OCI-LY7 (cell line): ENCODE data around the genes CYTH4 and CARD10.

GRCh38 chr22:36330005-36330323 lies 57.8 kb downstream of the MYH9 start:
- PRO-cap, result no peak
- RAMPAGE, long total RNA, result no peak

GRCh38 chr22:36337274-36337939 lies 50.4 kb downstream of the MYH9 start:
- PRO-cap, result no peak
- RAMPAGE, long total RNA, result no peak

GRCh38 chr22:36350690-36351607 lies 36.8 kb downstream of the MYH9 start:
- PRO-cap, result no peak
- RAMPAGE, long total RNA, result no peak

- PRO-cap, result no peak
- RAMPAGE, long total RNA, result no peak
Observed at GRCh38 chr22:36351608-36352478, 35.9 kb downstream of the MYH9 start.

DNA sequence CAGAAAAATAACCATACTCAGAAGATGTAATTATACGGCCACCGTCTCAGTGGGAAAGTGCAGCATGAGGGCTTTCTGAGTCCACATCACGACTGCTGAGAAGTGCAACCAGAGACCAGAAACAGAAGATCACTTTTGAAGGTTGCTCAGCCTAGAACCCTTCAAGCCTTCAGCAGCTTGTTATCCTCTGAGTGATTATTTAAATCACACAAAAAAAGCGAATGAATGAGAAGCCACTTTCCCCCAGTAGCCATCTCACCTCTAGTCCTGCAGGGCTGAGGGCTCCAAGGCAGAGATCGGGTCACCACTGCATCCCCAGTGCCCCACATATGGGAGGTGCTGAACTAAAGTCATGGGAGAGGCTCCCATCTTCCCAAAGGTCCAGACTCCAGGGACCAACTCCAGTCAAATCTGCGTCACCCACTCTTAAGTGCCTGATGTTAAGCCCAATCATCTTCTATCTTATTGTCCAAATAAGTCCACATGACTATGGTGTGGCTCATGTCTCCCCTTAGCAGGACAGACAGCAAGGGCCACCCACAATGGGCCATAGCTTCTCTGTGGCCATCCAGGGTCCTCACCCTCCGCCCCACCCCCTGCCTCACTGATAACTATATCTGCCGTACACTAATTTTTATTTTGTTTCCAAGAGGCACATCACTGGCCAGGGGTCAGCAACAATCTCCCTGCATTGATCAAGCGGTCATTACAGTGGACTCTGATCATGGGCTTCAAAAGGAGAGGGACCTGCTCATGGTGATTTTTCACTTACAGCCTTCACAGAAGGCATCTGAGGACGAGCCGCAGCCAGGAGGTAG lies 23.6 kb downstream of the MYH9 start:
- PRO-cap, result no peak
- RAMPAGE, long total RNA, result no peak

GRCh38 chr22:36366157-36367056 lies 21.4 kb downstream of the MYH9 start:
- PRO-cap, result no peak
- RAMPAGE, long total RNA, result no peak

GRCh38 chr22:36442504-36442820 lies 39.0 kb downstream of the TXN2 start:
- PRO-cap, result no peak
- RAMPAGE, long total RNA, result no peak

DNA sequence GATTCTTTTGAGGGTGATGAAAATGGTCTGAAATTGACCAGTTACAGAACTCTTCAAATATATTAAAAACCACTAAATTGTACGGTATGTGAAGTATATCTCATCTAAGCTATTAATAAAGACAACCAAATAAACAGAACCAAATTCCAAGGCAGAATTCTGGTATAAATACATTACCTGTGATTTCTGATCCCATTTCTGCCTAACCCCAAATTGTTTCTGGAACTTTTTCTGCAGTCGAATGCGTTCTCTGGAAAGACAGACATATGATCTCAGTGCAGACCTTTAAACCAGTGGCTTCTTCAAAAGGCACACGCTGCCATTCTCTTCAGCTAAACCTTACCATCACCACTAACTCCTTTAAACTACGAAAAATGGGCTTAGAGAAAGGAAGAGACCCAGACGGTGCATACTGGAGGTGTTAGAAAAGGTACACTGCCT lies 5.9 kb downstream of the EIF3D start:
- PRO-cap, result no peak
- RAMPAGE, long total RNA, result no peak

GRCh38 chr22:36527927-36528763 lies 821 bp downstream of the EIF3D start:
- PRO-cap, result no peak
- RAMPAGE, long total RNA, result no peak

- PRO-cap, result no peak
- RAMPAGE, long total RNA, result no peak
Observed at GRCh38 chr22:36923446-36924062, 10.1 kb downstream of the CSF2RB start.

- PRO-cap, result no peak
- RAMPAGE, long total RNA, result no peak
Observed at GRCh38 chr22:37032401-37033468, 13.2 kb downstream of the MPST start.

DNA sequence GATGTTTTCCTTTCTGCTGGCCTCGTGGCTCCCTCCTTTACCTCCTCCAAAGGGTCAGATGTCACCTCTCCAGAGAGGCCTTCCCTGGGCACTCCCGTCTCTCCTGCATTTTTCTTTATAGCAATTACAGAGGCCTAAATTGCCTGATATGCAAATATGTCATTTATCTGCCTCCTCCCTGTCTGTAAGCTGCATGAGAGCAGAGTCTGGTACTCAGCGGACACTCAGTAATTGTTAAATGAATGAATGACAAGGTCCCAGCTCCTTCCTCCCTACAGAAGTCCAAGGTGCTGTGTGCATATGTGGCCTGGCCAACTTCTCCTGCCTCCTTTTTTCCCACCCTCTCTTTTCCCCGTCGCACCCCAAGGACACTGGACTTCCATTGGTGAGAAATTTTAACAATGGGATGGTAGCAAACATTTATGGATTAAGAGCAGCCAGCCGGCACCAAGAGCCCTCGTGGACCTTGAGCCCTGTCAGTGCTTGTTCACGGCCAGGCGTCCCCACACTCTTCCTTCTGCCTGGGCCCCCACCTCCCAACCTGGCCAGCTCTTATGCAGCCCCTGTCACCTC lies 1.7 kb downstream of the TMPRSS6 start:
- PRO-cap, result no peak
- RAMPAGE, long total RNA, result no peak

DNA sequence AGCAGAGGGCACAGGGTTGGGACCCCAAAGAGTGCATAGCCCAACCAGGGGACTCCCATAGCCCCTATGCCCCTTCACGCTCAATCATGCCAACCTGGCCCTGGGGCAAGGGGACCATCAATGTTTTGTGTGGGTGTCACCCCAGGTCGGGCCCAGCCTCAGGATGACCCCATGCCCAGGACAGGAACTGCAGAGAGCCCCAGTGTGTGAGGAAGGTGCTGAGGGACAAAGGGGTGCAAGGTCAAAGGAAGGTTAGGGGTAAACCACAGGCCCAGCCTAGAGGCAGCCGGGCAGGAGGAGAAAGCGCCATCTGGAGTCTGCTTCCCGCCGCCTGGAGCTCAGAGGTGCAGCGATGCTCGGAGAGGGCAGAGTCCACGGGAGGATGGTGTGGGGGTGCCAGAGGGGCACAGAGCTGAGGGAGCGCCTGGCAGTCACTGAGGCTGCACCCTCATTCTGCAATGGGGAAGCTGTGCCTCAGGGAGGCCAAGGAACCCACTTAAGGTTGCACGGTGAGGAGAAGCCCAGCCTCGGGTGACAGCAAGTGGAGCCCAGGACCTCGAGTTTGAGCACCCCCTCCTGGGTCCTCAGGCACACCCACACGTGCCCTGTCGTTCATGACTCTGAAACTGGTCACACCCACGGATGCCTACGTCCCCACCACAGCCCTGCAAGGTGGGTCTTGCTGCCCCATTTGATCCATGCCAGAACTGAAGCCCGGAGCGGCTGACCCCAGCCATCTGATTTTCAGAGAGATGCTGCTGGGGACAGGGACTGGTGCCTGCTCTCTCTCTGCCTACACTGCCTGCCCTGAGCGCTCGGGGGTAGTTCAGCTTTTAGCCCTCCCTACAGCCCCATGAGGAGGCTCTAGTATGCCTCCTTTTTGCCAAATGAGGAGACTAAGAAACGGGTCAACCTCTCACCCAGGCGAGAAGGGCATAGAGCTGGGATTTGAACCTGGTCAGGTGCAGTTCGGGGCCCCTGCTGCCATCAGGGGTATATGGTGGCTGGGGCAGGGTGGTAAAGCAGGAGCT lies 1.6 kb downstream of the IL2RB start:
- PRO-cap, result no peak
- RAMPAGE, long total RNA, result no peak

DNA sequence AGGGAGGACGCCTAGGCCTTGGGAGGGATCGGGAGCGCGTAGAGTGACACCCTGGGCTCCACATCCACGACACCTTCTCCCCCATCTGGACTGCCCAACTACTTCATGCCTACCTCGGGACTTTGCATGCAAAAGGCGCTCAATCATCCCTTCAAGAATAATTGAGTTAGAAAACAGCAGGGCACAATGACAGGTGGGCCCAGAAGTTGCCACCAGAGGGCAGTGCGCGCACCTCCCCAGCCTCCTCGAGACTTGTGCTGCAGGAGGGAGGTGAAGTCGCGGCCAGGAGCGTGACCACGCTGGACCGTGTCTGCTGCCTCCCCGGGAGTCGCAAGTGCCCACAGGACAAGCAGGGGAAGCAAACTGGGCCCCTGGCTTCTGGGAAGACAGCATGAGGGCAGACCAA lies 16.8 kb upstream of the IL2RB start:
- PRO-cap, result no peak
- RAMPAGE, long total RNA, result no peak

DNA sequence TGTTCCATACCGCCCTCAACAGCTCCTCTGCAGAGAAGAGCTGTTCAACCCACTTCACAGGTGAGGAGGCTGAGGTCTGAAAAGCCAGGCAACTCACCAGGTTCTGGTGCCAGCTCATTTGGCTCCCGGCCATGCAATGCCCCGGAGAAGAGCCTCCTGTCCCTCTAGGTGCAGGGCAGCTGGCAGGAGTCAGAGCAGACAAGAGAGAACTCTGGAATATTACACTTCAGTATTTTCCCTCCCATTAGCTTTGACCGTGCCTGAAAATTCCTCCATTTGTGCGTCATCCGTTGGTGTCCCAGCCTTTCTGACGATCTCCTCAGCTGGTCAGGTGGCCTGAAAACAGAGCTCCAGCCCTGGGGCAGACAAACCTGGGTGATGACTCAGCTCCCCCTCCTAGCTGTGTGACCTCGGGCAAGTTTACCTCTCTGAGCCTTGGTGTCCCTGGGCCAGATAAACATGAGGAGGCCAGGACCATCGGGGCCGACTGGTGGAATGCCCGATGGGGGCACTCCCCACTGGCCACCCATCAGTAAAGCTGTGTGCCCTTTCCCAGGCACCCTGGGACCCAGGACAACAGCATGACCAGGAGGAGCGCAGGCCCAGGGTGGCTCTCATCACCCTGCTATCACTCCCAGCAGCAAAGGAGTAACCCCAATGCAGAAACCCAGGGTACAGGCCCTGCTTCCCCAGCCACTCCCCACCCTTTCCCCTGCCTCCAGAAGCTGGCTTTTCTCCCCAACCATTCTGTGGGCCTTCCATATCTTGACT lies 9.6 kb upstream of the C1QTNF6 start:
- PRO-cap, result no peak
- RAMPAGE, long total RNA, result no peak

GRCh38 chr22:37234699-37235256 lies 9.3 kb downstream of the RAC2 start:
- PRO-cap, result no peak
- RAMPAGE, long total RNA, result no peak

DNA sequence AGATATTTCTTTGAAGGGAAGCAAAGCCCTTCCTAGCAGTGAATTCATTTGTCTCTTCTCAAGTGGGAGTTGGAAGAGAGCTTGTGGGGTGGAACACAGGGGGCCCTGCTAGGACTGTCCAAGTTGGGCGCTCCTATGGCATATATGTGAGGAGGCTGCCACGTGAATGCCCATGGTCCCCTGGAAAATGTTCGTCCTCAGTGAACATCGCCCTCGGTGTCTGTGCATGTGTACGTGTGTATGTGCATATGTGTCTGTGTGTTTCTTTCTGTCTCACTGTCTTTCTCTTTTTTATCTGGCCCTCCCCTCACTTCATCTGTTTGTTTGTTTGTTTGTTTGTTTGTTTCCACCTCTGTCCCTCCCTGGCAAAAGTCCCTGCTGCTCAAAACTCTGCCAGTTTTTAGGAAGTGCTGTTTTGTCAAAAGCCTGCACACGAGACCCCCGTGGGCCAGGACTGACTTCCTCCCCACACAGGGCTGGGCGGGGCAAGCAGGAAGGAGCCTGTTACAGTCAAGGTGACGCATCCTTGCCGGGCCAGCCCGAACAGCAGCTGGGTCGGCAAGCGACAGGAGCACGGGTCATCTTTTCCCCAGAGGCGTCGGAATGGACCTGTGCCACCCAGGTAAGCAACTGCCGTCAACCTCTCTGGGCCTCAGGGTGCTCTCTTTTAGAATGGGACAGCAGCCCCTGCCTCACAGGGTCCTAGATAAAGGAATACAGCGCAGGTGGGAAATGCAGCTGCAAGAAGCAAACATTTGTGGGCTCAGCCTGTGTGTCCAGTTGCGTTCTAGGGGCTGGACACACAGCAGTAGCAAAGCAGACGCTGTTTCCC lies at the start of gene CYTH4:
Gene CYTH4, plus strand, starts transcription at position 542 of the 832 bp plus-strand sequence.
- PRO-cap, result bidirectional peak, plus-strand start at position 523 of the sequence, minus-strand start at position 456 of the sequence
- RAMPAGE, long total RNA, result start-site peak on the plus strand centred at position 536 of the sequence, 14 bp wide, 68 and 27 reads in 2 replicates

- PRO-cap, result bidirectional peak, plus-strand start at chr22:37378197, minus-strand start at chr22:37378034
- RAMPAGE, long total RNA, result no peak
Observed at GRCh38 chr22:37377900-37378267, 49.4 kb downstream of the ELFN2 start.

DNA sequence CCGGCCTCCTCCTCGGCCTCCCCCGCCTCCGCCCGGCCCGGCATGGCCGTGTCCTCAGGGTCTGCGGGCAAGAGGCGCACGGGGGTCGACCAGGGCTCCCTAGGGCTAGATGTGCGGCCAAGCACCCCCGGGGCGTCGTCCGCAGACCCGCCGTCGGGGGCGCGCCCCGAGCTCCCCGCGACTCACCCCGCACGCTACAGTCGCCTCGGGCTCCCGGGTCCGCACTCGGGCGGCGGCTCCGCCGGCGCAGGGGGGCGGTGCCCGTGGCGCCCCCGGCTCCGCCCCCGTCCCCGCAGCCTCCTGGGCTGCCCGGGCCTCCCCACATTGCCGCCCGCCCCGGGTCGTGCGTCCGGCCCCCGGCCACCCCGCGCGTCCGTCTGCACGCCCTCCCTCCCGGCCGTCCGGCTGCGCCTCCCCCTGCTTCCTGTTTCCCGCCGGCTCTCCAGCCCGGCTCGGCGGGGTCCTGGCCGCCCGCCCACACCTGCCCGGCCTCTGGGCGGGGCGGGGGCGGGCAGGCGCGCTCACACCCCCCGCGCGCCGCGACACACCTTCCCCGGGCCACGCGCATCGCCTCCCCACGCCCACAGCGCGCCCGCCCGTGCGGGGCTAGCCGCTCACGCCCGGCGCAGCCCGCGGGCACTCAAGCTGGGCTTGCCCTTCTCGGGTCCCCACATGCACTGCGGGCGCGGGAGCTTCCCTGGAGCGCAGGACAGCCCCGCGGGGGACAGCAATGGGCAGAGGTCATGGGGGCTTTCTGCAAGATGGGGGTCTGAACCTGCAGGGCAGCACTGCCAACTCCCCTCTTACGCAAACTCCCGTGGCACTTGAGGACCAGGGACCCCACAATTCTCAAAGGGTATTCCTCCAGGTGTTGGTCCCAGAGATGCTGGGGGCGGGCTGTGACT lies at the start of gene CARD10:
Gene CARD10, minus strand, starts transcription at position 259 of the 905 bp plus-strand sequence.
- PRO-cap, result no peak
- RAMPAGE, long total RNA, result no peak

DNA sequence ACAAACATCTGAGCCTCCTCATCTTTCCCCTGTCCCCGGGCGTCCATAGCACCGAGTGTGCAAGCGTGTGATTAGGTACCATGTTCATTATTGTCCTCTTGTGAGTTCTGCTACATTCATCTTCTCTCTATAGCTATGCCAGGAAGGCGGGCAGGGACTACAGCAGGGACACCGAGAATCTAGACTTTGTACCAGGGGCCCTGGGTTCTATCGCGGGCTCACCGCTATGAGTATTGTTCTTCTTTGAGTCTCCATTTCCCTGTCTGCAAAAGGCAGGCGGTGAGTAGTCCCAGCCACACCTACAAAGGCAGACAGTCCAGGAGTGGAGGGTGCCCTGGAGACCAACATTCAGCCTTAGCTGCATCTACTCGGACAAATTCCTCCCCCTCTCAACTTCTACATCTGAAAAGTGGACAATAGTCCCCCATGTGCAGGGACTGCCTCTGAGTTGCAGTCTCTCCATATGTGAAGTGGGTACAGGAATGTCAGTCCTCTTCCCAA lies 2.3 kb upstream of the CARD10 start:
- PRO-cap, result no peak
- RAMPAGE, long total RNA, result no peak